Non-pigmented ciliary epithelial cell (primary cell): ENCODE data around the genes DNAJA2 and LONP2.

DNA sequence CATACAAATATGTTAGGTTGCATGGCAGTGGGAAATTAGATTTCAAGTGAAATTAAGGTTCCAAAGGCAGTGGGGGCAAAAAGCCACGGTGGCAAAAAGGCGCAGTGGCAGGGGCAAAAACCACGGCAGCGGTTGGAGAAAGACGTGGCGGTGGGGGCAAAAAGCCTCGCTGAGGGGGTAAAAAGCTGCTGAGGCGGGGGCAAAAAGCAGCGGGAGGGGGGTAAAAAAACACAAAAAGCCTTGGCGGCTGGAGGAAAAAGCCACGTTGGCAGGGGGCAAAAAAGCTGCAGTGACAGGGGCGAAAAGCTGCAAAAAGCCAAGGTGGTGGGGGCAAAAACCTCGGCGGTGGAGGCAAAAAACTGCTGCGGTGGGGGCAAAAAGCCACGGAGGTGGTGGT, 194.1 kb downstream of the SHCBP1 start:
- RRBS: no CpG with 5 or more reads among the region's 16 CpGs

- RRBS: no CpG with 5 or more reads among the region's 6 CpGs
Measured at GRCh38 chr16:46629184-46629725, 8.1 kb upstream of the SHCBP1 start.

- RRBS: no CpG with 5 or more reads among the region's 4 CpGs
Measured at GRCh38 chr16:46853977-46854358, 23.0 kb upstream of the C16orf87 start.

DNA sequence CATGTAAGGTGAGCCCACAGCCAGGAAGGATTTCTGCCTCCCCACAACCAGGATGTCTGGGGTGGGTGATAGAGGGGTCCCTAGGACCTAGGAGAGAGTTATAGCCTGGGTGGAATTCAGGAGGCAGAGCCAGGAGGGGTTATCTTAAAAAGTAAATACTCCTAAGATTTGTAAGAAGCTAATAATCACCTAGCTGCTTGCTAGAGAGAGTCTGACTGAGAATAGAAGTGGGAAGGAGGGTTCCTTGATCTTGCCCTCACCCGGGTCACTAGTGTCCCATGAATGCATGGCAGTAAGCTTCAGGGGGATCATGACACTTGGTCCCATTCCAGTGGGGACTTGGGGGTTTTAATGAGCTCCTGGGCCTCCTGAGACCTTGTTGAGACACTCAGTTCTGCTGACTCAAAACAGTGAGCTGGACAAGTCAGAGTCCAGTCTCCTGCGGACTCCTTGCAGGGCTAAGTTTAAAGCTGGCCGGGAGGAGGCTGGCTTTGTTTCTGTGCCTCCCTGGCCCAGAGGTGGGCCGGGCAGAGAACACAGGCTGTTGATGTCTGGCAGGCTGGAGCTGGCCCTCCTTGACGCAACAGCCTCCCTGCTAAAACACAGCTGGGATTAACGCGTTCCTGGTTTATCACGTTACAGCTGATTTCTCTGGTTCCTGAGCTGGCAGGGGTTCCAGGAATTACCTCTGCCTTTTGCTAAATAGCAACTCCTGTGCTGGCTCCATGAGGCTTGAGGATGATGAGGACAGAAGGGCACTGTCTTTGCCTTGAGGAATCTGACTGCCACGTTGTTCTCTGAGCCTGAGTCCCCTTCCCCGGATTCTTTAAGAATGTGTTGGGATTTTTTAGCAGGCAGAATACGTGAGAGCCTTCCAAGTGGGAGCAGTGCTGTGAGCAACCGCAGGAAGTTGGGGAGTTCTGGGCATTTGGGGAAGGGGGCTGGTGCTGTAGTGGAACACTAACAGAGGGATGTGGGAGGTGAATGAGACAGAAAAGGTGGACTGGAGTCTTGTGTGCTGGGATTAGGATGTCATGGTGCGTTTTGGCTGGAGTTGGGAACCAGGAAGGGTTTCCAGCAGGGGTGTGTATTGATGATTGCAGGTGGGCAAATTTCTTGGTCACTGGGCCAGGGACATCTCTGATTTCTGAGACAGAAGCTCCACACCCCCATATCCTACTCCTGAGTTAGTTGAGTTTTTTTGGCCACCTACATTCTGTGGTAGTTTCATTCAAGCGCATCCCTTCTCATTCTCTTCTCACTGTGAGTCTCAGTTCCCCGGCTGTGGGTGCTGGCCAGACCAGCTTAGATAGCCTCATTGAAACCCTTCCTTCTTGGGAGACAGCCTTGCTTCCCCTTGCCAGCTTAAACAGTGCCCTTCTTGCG, 2.0 kb downstream of the GPT2 start:
- RRBS: 6% methylated on average over 2 of the region's 16 CpGs

DNA sequence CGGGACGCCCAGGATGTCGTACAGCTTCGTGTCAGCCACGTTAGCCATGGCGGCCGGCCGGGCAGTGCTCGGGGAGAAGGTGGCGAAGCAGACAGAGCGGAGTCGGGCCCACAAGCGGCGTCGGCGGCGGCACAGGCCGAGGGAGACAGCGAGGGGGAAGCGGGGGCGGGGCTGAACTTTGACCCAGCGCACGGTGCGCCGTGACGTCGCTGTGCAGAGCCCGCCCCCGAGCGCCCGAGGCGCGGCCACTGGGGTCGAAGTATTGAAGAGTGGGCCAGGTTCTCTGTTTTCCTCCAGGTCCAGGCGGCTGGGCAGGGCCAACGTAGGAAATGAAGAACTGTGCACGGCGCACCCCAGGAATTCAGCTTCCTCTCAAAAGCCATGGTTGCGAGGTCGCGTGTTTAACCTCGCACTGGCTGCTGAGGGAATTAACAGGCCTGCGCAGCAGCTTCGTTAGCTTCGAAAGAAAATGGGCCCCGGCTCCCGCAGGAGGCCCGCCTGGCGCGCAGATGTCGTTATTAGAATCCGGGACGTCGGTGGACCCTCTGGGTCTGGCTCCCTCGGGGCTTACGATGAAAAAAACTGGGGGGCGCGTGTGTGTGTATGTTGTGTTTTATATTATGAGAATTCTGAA, at the start of gene DNAJA2:
Gene DNAJA2, minus strand, starts transcription at position 150 of the 634 bp plus-strand sequence.
- RRBS: 3% methylated on average over 11 of the region's 58 CpGs

GRCh38 chr16:47155322-47155820, 11.6 kb upstream of the NETO2 start:
- RRBS: no CpG with 5 or more reads among the region's 3 CpGs

DNA sequence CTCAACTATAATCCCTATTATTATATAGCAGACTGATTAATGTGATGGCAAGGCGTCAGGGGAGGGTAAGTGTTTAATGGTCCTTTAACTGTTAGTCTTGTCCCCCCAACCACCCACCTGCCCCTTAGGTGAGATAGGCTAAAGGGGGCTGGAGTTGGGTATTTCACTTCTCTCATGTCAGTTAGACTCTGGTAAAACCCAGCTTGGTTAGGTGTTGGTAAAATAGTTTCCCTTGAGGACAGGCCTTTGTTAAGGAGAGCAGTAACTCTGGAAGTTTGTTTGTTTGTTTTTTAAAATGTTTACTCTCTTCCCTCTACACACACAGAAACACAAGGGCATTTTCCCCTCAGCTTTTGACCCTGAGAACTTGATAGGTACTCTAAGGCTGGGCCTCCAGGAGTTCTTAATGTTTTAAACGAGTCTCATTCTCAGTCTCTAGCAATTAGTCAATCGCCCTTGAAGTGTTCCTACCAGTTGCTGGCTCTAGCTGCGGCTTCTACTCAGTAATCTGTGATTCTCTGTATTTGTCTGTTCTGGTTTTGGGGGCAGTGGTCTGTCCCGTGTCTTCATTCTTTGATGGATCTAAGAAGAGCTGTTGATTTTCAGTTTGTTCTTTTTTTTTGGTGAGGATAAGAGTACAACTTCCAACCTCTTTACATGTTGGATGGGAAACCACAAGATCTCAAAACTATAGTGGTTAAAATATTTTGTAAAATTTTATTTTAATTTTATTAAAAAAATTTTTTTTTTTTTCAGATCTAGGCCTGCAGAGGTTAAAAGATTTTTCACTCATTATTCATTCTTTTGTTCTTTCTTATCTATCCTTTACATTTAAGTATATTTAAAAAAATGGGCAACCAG, 49.0 kb upstream of the NETO2 start:
- RRBS: no CpG with 5 or more reads among the region's 5 CpGs

- RRBS: no CpG with 5 or more reads among the region's 10 CpGs
Measured at GRCh38 chr16:47463777-47464581, 2.8 kb downstream of the PHKB start.

- RRBS: no CpG with 5 or more reads among the region's 5 CpGs
Measured at GRCh38 chr16:47848390-47848963, 307.3 kb downstream of the ABCC12 start.

GRCh38 chr16:48165318-48165721, 9.5 kb upstream of the ABCC12 start:
- RRBS: no CpG with 5 or more reads among the region's 8 CpGs

DNA sequence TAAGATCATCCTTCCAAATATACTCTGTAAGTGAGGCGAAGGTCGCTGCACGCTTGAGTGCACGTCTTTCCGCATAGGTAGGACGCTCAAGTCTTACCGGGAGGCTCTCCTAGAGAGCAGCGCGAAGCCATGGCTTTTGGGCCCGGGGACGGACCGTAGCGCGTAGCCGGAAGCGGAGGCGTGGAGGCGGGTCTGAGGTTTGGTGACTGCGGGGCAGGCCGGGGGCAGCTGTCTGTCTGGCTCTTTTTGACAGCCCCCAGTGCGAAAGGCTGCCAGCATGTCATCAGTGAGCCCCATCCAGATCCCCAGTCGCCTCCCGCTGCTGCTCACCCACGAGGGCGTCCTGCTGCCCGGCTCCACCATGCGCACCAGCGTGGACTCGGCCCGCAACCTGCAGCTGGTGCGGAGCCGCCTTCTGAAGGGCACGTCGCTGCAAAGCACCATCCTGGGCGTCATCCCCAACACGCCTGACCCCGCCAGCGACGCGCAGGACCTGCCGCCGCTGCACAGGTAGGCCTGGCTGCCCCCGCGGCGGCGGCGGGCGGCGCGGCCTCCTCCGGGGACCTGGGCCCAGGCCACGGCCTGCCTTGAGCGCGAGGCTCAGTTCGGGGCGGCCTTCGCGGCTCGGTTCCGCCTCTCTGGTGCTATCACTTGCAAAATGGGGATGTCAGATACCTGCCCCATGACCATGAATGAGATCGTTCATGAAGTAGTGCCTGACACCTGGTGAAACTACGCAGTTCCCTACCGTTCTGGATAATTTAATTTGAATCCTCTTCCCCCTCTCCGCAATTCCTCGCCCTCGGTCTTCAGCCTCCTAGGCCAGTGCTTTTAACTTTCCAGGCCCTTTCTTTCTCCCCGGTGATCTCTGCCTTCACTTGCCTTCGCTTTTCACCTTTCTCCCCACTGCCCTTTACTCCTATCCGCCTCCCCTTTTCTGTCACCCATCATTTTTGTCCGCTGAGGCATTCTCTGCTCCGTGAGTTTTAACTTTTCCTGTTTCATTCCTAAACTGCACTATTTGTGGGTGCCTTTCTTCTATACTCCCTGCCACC, at the start of gene LONP2:
Gene LONP2, plus strand, starts transcription at position 189 of the 1,055 bp plus-strand sequence.
- RRBS: 3% methylated on average over 10 of the region's 71 CpGs

- RRBS: no CpG with 5 or more reads among the region's 5 CpGs
Measured at GRCh38 chr16:48251921-48252573, 4.7 kb upstream of the ABCC11 start.

DNA sequence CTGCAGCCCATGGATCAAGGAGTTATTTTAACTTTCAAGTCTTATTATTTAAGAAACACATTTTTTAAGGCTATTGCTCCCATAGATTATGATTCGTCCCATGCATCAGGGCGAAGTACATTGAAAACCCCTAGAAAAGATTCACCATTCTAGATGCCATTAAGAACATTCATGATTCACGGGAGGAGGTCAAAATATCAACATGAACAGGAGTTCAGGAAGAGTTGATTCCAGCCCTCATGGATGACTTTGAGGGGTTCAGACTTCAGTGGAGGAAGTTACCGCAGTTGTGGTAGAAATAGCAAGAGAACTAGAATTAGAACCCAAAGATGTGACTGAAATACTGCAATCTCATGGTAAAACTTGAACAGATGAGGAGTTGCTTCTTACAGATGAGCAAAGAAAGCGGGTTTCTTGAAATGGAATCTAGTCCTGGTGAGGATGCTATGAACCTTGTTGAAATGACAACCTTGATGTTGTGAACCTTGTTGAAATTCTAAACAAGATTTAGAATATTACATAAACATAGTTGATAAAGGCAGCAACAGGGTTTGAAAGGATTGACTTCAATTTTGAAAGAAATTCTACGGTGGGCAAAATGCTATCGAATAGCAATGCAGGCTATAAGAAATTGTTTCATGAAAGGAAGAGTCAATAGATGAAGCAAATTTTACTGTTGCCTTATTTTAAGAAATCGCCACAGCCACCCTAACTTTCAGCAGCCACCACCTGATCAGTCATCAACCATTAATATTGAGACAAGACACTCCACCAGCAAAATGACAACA, 36.6 kb upstream of the ABCC11 start:
- RRBS: no CpG with 5 or more reads among the region's 8 CpGs

DNA sequence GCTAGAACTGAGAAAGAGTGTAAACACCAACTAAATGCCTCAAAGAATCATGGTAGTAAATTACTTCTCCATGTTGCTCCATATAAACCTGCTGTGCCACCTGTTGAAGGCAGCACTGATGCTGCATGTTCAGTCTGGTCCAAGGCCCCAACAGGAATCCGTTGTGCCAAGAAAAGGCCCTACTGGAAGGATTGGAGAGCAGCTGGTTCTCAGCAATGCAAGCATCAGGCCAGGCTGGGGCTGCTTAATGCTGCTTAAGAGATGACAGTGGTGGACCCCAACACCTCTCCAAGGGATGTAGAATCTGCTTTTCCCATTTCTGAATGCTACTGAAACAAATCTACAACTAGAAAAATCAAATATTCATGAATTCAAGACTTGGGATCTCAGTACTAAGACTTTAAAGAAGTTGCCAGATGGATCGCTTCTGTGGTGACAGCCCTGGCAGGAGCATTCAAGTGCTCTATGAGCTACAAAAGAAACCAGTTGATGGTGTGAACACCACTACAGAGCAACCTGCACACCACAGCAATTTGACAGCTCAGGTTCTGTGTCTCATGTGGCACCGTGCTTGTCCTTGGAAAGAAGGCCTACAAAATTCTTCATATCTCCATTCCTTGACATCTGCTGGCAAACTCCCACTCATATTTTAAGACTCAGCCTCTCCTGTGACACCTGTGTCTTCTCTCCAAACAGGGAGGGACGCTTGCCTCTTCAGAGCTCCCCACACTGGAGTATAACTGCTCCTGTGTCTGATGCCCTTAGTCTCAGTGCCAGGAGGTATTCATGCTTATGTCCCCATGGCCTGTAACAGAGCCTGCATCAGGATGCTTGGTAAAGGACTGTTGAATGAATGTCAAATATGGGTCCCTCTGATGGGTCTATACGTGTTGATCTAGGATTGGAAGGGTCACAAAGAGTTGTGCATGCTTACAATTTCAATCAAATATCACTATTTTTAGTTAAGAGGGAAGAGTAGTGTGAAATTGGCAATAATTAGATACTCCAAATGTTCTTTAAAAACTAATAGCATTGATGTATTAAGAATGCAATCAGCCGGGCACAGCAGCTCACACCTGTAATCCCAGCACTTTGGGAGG, 42.5 kb downstream of the SIAH1 start:
- RRBS: no CpG with 5 or more reads among the region's 6 CpGs

DNA sequence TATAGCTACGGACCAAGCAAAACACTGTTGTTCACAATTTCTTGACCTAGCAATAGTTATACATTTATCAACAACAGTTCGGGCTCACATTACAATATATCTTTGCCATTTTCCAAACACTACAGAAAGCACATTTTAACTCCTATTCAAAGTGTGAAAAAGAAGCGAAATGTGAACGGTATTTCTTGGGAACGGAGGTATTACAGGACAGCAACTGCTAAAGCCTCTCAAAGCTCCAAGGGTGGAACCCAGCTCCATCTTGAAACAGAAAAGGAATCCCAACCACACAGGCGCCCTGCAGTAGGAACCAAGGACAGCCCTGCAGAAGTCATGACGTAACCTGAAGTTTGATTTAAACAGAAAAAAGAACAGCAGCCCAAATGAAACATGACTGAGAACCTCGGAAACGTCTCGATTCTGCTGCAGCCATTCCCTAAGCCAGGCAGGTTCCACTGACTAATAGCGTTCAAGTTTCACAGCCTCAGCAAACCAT, 20.3 kb downstream of the SIAH1 start:
- RRBS: no CpG with 5 or more reads among the region's 11 CpGs

DNA sequence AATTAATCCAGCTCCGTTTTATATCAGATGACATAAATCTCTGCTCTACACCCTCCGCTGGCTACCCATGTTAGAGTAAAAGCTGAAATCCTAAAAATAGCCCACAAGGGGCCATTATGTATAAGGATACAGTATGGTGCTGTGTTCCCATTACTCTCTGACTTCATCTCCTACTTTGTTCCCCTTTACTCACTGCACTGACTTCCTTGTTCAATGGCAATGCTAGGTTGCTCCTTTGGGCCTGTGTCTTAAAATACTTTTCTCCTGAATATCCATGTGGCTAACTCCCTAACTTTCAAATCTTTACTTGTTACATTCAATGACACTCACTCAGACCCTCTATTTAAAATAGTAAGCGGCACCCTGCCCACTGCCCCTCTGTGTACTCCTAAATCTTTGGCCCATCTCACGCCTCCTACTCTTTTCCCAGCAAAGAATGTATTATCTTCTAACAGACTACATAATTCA, 11.5 kb downstream of the SIAH1 start:
- RRBS: no CpG with 5 or more reads among the region's 4 CpGs

- RRBS: no CpG with 5 or more reads among the region's 2 CpGs
Measured at GRCh38 chr16:48479957-48480382, 94.8 kb upstream of the SIAH1 start.

DNA sequence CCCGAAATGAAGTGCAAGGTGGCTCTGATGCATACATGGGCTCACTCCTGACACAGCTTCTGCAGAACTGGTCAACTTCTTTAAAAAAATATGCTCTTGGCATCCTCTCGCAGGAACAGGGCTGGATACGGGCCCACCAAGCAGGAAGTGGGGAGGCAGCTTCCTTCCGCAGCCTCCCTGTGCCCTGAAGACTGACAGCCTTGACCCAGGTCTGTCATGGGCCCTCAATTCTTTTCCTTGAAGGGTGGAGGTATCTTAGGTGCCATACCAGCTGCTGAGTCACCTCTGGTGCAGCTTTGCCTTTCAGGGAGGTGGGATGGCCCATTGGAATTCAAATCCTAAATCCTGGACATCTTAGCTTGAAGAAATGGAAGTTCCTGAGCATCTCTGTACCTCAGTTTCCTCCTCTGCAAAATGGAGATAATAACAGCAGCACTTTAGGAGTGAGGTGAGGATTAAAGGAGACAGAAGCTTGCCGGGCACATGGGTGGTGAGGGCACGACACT, 73.1 kb downstream of the N4BP1 start:
- RRBS: 88% methylated on average over 2 of the region's 6 CpGs

DNA sequence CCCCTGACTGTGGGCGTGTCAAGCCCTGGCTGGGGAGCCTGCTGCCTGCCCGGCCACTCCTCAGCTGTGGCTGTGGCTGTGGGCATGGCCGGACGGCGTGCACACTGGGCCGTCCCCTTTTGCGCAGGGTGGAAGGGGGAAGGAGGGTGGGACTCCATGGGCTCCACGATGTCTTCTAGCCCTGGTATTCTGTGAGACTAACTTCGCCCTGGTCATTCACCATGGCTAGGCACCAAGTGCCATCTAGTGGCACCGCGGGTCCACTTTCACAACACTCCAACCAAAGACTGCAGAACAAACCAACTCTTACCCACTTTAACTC, 67.9 kb downstream of the N4BP1 start:
- RRBS: no CpG with 5 or more reads among the region's 11 CpGs

DNA sequence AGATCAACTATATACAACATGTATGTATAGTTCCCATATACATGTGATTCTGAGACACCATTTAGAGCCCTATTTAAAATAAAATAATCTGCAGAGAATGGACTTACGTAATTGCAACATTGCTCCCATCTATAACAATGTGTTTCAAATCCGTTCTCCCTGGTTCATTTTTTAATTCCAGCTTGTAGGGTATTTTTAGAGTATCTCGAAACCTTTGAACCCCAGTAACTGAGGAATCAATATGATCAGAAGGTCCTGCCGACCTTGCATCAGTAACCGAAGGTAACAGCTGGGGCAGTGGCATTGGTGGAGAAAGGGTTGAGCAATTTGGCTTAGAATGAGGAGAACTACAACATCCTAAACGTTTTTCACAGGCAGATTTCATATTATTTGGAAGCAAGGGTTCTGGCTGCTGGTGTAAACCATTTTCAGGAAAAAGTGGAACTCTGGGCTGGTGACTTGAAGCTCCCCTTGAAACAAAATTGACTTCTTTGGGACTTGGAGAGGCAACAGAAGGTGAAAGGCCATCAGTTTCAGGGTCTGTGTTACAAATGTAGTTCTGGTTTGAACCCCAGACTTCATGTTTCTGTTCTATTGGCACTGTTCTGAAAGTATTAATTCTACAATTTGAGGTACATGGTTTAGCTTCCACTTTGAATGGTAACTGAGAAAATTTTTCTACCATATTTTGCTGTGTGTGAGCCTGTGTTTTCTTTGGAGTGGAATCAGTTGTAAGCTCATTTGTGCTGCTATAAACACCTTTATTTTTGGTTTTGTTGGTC, 49.1 kb downstream of the N4BP1 start:
- RRBS: no CpG with 5 or more reads among the region's 6 CpGs